Measurements from ENCODE around the genes FBXW10B and ZSWIM7.

- PRO-cap, result no peak
These were observed 30.1 kb downstream of the CDRT4 start for GRCh38 chr17:15437200-15437866.

- PRO-cap, result no peak
These were observed 45.5 kb upstream of the CDRT4 start for GRCh38 chr17:15512945-15513387.

- PRO-cap, result no peak
These were observed at the start of gene FBXW10B for GRCh38 chr17:15619460-15619802. Gene FBXW10B, minus strand, starts transcription at chr17:15619704.

DNA sequence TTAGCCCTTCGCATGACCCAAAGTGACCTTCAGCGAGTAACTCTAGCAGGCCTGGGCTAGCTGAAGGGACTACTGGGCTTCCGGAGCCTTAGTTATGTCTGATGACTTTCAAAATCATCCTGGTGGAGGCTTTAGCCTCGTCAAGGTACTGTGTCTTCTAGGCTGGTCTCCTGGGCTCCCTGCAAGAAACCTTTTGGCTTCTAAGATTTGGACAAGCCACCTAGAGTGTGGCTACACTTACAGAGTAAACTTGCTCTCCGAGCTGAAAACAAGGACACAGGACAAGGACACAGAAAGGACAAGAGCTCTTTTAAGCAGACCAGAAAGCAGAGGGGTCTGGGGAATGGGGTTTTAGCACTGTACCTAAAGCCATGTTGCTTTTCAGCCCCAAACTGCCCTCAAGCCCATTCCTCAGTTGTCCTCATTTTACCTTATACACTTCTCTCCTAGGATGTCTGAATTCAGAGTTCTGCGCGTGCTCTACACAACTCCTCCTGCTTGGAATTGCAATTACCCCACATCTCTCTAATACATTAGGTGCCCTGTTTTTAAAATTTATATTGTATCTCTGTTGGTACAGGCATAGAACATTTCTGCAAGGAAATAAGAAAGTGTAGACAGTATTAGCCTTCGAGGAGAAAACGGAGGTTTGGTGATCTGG is 29.2 kb upstream of the FBXW10B start:
- PRO-cap, result no peak

GRCh38 chr17:15951995-15952636 is 7.2 kb downstream of the ADORA2B start:
- PRO-cap, result no peak

GRCh38 chr17:15998973-15999879 is at the start of gene ZSWIM7:
Gene ZSWIM7, minus strand, starts transcription at chr17:15999704.
- PRO-cap, result bidirectional peak, plus-strand start at chr17:15999517, minus-strand start at chr17:15999432; bidirectional peak, plus-strand start at chr17:15999824, minus-strand start at chr17:15999647

DNA sequence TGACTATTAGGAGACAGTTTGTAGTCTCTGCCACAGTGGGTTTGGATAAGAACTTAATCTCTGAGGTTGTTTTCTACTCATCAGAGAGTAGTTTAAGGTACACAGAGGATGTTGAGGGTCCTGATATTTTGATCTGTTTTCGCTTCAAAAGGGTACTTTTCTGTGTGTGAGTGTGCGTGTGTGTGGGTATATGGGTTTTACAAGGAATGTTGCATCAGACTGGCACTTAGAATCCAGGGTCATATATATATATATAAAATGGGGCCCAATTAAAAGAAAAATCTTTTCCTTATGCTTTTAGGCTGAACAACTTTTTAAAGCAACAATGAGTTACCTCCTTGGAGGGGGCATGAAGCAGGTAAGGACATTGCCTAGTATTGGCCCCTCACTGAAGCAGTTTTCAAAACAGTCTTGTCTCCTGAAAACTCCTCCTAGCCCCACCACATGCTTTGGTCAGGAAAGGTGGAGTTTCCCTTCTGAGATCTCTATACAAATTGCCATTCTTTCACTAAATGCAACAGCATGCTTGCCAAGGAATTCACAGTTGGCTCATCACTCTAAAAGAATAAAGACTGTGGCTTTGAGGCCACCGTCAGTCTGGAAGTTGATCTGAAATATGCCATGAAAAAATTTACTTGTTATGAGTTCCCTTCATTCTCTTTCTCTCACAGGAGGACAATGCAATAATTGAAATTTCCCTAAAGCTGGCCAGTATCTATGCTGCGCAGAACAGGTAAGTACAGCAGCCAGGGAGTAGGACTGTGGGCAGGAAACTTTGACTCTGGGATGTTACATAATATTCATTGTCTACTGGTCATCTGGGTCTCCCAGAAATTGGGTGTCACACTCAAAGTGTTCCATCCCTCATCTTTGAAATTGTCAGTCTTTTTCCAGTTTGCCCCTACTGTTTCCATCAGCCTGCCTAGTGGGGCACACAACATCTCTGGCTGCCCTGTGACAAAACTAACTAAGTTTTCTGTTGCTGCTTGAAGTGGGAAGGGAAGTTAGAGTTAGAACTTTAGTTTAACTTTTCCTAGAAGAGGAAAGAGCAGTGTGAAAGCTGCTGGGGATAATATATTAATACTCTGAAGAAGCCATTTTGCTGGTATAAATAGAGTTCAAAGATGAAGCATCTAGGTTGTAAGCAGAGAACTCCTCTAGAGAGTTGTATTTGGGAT is 4.3 kb downstream of the TTC19 start:
- PRO-cap, result no peak

DNA sequence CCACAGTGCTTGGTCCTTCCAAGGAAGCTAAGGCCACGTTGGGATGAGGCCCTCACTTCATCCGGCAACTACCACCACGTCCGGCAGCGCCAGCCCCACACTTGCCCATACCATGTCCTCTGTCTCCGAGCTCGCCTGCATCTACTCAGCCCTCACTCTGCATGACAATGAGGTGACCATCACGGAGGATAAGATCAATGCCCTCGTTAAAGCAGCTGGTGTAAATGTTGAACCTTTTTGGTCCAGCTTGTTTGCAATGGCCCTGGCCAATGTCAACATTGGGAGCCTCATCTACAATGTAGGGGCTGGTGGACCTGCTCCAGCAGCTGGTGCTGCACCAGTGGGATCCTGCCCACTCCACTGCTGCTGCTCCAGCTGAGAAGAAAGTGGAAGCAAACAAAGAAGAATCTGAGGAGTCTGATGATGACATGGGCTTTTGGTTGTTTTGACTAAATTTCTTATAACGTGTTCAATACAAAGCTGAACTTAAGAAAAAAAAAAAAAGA is 44.9 kb downstream of the TTC19 start:
- PRO-cap, result no peak

GRCh38 chr17:16061502-16062224 is 62.0 kb downstream of the TTC19 start:
- PRO-cap, result no peak

DNA sequence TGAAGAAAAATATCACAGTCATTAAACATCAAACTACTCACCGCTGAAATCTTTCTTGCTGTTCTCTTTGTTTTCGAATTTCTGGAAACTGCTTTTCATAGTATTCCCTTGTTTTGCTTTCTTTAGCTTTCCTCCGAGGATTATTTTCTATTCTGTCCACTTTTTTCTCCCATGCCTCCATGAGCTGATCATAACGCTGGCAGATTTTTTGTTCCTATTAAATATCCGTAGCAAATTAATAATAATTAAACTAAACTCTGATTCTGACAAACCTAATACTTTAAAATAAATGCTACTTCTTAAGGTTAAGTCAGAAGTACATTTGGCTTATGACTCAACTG is 69.0 kb downstream of the NCOR1 start:
- PRO-cap, result no peak

DNA sequence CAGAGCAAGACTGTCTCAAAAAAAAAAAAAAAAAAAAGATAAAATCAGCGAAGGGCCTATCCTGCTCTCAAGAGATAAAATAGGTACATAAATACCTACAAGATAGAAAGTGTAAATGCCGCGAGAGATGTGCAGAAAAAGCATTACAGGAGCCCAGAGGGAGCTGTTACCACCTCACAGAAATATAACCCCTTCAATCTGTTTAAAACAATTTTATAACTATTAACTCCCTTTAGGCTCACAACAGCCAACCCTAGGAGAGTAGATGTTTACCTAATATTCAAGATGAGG is 1.9 kb downstream of the NCOR1 start:
- PRO-cap, result no peak

DNA sequence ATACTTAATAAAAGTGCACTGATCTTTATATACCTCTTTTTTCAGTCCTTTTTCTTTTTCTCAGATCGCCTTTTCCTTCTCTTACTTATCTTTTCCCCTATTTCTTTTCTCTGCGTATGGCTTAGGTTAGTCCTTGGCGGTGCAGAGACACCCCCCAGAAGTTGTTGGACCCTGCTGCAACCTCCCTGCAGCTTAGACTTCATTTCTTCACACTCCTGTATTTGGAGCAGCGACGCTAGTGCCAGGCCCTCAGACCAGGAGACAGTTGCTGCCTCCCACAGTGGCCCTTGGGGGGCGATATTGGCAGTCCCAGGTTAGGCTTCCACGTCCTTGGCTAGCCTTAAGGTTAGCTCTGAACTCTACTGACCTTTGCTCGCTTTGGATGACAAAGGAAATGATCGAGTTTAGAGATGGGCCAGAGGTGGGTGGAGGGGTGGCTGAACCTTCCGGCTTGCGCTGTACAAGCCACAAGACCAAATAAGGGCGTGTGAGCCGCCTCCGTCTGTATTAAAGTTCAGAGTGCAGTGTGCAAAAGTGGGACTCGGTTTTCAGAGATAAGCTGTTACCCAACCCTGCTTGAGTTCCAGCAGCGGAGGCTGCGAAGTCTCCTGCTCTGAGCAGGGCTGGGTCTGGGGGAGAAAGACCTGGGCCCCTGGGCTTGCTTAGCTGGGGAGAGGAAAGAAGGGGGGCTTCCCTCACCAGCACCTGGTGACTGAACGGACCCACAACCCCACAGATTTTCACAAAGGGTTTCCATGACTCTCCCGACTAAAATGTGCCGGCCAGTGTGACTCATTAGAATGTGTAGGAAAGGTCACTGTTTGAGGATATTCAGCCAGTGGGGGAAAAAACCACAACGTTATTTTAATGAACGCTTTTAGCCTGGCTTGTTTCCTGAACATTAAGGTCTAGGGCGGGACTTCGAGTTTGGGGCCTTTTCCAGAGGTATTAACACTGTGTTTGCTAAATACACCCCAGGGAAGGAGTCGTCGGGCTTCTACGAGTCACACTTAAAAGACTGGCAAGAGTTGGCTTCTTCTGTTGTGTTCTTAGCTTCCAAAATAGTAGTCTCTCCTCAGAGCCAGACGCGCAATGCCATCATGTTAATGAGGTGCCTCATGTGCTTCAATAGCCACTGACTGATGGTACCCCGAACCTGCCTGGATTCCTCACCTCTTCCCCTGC is 67.2 kb downstream of the CENPV start:
- PRO-cap, result unidirectional peak, plus-strand start at position 537 of the sequence; unidirectional peak, plus-strand start at position 569 of the sequence

DNA sequence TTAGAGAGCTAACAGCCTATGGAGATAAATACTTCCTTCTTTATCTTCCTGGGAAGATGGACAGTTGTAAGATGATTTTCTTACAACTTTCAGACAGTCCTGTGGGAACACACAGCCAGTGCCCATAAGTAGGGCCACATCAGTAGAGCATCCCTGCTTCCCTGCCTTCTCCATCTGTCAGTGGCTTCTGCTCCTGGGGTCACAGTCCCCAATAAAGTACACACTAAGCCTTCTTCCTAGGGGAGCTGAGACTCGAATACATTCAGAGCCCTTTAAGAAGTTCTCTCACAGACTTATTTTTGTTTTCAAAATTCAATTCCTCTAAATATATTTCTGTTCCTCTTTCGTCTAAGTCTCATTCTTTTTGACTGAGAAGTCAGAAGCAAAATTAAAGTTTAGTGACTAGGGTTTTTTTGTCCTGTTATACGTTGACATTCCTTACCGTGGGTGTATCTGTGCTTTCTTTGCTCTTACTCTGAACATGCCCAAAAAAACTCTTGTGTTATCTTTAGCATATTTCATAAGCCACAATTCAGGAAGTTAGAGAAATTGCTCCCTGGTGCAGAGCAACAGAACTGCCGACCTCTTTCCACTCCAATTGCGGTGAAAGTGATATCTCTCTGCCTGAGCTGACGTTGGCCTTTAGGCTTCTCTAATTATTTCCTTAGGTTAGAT is 65.9 kb downstream of the CENPV start:
- PRO-cap, result no peak

- PRO-cap, result no peak
These were observed 10.6 kb downstream of the CENPV start for GRCh38 chr17:16342533-16343177.

GRCh38 chr17:16398436-16399138 is 16.8 kb upstream of the TRPV2 start:
- PRO-cap, result no peak

DNA sequence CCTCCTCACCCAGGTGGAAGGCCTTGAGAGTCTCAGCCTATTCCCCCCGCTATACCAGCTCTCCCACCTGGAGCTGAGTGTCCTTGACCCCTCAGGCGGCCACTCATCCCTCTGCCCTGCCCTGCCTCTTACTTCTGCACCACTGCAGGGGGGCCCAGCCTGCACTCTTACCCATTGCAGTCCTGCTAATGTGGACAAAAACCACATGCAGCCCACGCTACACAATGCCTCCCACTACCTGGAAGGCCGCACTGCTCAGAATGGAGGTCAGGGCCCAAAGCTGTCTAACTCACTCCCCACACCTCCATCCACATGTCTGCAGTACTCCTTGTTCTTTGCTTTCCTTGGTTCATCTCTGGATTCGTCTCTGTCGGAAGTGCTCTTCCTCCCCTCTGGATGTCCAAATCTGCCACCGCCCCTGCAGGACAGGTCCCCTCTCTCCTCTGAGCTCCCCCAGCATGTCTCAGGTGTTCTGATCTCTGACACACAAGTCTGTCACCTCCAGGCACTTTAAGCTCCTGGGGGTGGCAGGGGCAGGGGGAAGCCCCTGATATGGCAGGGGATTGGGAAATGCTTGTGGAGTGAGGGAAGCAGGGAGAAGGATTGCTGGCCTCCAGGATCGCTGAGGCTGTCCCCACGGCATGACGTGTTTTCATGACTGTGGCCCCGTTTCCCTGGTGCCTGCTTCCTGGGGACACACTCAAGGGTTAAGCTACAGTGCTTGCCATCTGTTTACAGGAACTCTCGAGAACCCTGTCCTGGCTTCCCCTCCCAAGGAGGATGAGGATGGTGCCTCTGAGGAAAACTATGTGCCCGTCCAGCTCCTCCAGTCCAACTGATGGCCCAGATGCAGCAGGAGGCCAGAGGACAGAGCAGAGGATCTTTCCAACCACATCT is 20.9 kb downstream of the TRPV2 start:
- PRO-cap, result no peak

GRCh38 chr17:16455723-16456529 is 36.1 kb downstream of the LRRC75A start:
- PRO-cap, result no peak

DNA sequence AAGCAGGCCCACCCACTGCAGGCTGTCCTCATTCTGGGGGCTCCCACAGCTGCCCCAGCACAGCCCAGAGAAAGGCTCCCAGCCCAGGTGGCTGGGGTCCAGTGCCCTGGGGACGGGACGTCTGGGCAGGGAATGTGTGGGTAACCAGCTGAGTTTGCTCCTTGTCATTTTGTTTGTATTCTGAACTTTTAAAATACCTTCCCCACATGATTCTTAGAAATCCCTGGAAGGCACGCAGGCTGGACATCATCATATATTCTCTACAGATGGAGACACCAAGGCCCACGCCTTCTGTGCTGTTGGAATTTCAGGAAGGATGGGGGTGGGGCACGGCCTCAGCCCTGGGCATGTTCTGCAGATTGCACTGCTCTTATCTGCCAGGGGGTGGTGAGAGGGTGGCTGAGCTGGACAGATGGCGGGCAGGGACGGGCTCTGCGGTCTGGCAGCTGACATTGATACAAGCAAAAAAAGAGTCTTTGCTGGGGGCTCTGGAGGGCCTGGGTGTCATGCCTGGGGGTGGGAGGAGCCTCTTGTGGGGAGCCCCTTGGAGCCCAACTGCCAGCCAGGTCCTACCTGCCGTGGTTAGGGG is 28.4 kb downstream of the LRRC75A start:
- PRO-cap, result no peak

- PRO-cap, result no peak
These were observed 7.7 kb downstream of the LRRC75A start for GRCh38 chr17:16484424-16484650.

- PRO-cap, result no peak
These were observed 24.6 kb upstream of the LRRC75A start for GRCh38 chr17:16516437-16517204.